Brain (tissue), 1 donor: Measurements from ENCODE around the genes NPIPB6 and LAT.

DNA sequence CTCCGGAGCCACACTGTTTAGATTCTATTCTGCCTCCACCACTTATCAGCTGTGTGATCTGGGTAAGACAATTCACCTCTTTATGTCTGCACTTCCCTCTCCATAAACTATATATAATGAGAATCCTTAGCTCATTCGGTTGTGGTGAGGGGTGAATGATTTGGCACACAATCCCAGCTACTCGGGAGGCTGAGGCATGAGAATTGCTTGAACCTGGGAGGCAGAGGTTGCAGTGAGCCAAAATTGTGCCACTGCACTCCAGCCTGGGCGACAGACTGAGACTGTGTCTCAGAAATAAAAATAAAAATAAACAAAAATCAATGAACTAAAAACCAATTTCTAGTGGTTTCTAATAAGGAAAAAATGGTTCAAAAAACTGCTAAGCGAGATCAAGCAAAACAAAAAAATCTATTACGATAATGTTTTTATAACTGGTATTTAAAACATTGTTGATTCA lies at the start of gene NPIPB6:
Gene NPIPB6, minus strand, starts transcription at position 168 of the 457 bp plus-strand sequence.
- RRBS: no CpG with 5 or more reads among the region's 6 CpGs

- RRBS: no CpG with 5 or more reads among the region's 55 CpGs
These were observed 1.3 kb upstream of the NPIPB6 start for GRCh38 chr16:28364582-28365076.

- RRBS: no CpG with 5 or more reads among the region's 15 CpGs
These were observed 860 bp downstream of the APOBR start for GRCh38 chr16:28495024-28495981.

DNA sequence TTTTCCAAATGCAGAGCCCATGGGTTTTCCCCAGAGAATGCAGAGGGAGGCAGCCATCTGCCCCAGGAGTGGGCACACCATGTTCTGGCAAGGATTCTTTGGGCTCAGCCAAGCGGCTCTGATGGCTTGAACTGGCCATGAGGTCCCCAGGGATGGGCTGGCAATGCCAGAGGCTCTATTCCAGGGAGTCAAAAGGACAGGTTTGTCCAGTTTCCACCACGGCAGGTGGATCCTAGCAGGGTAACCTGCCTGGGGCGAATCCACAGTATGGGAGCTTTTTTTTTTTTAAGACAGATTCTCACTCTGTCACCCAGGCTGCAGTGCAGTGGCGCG lies 1.6 kb downstream of the IL27 start:
- RRBS: no CpG with 5 or more reads among the region's 5 CpGs

DNA sequence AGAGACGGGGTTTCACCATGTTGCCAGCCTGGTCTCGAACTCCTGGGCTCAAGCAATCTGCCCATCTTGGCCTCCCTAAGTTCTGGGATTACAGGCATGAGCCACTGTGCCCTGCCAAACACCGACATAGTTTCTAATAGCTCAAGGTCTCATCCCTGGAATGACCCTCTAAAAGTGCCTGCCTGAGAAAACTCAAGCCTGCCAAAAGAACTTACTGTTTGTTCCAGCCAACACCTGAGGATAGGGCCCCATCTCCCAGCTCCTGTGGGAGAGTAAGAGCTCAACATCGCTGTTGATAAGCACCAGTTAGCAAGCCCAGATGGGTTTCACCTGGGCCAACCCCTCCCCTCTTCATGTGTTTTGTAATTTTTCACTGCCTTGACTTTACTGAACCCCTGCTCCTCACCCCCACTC lies 12.7 kb downstream of the NUPR1 start:
- RRBS: no CpG with 5 or more reads among the region's 4 CpGs

- RRBS: no CpG with 5 or more reads among the region's 5 CpGs
These were observed 733 bp downstream of the SULT1A1 start for GRCh38 chr16:28609083-28609539.

- RRBS: 4% methylated on average over 21 of the region's 77 CpGs
These were observed 13.4 kb upstream of the SULT1A1 start for GRCh38 chr16:28623098-28623821.

- RRBS: no CpG with 5 or more reads among the region's 6 CpGs
These were observed 4.0 kb downstream of the EIF3C start for GRCh38 chr16:28715258-28715659.

GRCh38 chr16:28844060-28844601 lies 2.0 kb downstream of the TUFM start:
- RRBS: no CpG with 5 or more reads among the region's 18 CpGs

DNA sequence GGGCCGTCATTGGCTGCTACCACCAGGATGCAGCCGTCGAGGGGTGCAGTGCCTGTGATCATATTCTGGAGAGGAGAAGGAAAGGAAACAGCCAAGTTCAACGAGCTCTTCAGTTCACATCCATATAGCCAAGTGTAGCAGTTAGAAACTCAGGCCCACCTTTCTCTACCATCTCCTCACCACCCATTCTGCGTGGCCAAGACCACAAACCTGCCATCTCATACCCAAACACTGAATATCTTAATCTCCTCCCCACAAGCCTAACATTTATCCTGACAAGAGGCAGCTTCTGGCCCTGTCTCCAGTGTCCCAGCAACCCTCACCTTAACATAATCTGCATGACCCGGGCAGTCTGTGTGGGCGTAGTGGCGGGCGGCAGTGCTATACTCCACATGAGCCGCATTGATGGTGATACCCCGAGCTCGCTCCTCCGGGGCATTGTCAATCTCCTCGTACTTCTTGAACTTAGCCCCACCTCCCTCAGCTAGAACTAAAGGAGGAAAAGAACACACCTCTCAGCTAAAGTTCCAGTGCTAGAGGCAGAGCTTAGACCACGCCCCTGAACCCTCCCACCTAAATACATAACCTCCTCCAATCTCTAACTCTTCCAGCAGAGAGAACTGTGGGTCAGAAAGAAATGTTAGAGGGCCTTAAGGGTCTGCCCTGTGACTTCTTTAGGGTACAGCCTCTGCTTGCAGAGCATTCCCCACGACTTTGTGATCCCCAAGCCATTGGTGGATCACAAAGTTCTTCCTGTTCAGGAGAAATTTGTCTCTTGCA lies 967 bp downstream of the TUFM start:
- RRBS: 56% methylated on average over 8 of the region's 16 CpGs

DNA sequence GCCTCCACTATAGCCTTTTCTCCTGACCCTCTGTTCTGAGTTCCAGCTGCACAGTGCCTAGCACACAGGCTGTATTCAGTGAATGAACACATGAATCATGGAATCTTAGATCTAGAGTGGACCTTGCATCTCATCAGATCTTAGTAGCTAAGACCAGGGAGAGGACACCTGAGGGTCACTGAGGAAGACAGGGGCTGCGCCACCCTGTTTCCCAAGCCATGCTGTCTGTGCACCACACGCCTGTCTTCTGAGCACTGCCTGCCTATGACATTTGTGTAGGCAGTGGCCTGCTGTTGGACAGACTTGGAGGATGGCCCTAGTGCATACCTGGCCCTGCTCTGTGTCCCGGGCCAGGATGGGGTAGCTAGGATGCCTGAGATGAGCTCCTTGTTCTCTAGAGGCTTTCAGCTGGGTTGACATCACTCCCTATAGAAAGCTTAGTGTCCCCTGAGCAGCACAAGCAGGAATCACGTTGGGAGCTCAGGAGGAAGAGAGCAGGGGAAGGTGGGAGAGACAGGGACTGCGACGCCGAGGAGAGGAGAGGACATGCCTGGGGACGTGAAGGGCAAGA lies 6.3 kb downstream of the SH2B1 start:
- RRBS: no CpG with 5 or more reads among the region's 8 CpGs

- RRBS: no CpG with 5 or more reads among the region's 17 CpGs
These were observed 14.1 kb downstream of the RABEP2 start for GRCh38 chr16:28910851-28911360.

DNA sequence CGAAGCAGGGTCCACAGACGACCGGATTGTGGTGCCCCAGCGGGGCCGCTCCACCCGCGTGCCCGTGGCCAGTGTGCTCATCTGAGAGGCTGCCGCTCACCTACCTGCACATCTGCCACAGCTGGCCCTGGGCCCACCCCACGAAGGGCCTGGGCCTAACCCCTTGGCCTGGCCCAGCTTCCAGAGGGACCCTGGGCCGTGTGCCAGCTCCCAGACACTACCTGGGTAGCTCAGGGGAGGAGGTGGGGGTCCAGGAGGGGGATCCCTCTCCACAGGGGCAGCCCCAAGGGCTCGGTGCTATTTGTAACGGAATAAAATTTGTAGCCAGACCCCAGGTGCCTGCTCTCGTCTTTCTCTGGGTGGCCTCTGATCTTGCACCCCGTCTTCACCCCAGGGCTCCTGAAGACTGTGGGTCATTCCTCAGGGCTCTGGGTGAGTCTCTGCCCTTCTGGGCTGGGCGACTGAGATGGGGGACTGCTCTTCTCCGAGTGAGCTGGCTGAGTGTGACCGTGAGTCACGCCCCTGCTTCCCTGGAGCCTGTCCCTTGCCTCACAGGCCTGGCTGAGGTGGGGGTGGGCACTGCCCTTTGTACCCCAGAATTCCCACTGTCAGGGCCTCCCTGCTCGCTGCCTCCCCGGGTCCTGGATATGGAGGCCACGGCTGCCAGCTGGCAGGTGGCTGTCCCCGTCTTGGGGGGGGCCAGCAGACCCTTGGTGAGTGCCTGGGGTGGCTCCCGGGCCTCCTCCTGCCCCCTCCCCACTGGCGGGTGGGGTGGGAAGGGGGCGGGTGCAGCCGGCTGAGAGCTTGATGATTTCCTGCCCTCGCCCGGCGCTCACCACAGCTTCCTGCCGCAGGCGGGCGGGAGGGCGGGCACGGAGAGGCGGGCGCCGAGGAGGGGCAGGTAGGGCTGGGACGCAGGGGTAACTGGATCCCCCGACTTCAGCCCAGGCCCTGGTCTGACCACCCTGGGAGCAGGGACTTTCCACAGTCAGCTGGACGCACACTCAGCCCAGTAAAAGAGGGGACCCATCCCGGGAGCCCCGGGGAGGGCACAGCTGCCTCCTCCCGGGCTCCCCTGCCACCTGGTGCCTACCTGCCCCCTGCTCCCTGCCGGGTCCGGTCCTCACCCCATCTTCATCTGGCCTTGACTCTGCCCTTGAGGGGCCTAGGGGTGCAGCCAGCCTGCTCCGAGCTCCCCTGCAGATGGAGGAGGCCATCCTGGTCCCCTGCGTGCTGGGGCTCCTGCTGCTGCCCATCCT lies at the start of gene LAT:
Gene LAT, plus strand, starts transcription at position 838 of the 1,259 bp plus-strand sequence.
- RRBS: 66% methylated on average over 8 of the region's 48 CpGs

GRCh38 chr16:28986226-28986621 lies 1.4 kb downstream of the LAT start:
- RRBS: no CpG with 5 or more reads among the region's 13 CpGs

- RRBS: no CpG with 5 or more reads among the region's 9 CpGs
These were observed 121.4 kb downstream of the LAT start for GRCh38 chr16:29106164-29106766.

- RRBS: no CpG with 5 or more reads among the region's 4 CpGs
These were observed 187.3 kb downstream of the LAT start for GRCh38 chr16:29172241-29172448.

- RRBS: no CpG with 5 or more reads among the region's 55 CpGs
These were observed 155.2 kb downstream of the NPIPB11 start for GRCh38 chr16:29250859-29252246.

DNA sequence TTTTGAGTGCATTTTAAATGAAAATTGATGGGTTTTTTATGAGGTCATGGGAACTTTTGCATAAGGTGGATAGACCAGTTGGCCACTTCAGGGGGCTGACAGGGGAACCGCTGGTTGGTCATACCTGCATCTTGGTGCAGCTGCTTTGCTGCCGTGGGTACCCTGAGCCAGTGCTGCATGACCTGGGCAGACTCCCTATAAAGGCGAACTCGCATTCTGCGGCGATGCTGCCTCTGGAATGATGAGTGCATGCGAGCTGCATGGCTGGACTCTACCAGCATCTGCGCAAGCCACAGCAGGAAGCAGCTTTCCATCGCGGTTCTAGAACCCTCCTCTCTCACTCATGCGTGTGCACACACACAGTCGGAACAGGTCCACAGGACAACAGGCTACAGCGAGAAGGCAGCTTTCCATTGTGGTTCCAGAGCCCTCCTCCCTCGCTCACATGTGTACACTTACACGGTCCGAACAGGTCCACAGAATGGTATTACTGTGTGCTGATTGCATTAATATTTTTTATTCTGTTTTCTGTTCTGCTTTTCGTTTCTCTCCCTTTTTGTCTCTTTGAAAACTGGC lies 69.2 kb downstream of the NPIPB11 start:
- RRBS: no CpG with 5 or more reads among the region's 17 CpGs

DNA sequence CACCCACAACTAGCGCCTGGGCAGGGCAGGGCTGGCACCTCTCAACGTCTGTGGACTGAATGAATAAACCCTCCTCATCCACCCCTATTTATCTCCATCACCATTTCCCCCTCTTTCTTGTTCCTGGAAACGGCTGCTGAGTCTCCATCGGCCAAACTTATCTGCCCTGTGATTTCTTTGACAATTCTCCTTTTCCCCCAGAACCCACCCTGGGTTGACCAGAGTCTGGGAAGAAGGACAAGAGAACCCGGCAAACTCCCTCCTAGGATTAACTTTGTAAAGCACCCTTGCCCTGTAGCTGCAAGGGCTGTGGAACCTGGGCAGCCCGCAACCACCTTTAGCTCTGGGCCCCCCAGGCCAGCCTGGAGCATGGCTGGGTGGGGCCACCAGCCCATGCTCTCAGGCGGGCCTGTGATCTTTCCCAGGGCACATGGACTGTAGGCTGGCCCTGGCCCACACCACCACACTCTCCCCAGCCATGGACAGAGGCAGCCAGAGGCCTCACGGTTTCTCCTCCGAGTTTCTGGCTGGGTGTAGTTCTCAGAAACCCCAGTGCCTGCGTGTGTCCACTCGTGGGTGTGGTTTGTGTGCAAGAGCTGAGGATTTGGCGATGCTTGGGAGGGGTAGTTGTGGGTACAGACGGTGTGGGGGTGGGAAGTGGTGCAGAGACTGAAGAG lies 2.5 kb downstream of the SPN start:
- RRBS: no CpG with 5 or more reads among the region's 13 CpGs

DNA sequence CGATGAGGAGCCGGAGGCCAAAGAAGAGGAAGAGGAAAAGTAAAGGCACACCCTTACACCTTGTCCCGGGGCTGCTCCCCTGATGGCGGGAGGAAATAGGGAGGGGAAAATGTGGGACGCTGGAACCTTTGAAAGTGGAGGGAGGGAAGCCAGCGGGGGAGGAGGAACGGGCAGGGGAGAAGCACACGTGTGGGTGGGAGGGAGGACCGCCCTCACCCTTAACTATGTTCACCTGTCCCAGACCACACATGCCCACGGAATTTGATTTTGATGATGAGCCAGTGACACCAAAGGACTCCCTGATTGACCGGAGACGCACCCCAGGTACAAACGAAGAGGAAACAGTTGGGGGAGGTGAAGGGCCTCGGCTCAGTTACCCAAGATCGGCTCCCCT lies 1.0 kb downstream of the PAGR1 start:
- RRBS: 3% methylated on average over 2 of the region's 15 CpGs